Mesangial cell (primary cell): ENCODE measurements around a stretch of chr20.

DNA sequence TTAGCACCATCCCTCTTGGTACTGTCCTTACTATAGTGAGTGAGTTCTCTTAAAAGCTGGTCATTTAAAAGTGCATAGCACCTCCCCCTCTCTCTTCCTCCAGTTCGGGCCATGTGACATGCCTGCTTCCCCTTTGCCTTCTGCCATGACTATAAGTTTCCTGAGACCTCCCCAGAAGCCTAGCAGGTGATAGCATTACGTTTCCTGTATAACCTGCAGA lies 476.1 kb downstream of the PTPRT start:
- RAMPAGE, long total RNA, result no peak

DNA sequence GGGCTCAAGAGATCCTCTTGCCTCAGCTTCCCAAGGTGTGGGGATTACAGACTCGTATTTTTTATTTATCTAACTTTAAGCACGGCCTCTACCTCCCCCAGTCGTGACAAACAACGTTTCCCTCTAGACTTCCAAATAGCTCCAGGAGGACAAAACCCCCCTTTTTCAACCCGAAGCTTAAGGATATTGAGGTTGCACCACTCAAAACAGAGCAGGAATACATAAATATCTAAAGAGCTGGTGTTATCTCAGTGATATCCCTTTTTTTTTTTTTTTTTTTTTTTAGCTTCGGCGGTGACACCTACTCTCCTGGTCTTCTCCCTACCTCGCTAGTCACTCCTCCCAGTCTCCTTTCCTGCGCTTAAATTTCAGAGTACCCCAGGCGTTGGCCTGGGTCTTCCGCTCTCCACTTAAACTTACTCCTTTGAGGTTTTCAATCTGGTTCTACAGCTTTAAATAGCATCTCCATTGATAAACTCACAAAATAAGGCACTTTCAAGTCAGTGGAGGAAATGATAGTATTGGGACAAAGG lies 1.0 kb upstream of the SRSF6 start:
- RAMPAGE, long total RNA, result no peak

DNA sequence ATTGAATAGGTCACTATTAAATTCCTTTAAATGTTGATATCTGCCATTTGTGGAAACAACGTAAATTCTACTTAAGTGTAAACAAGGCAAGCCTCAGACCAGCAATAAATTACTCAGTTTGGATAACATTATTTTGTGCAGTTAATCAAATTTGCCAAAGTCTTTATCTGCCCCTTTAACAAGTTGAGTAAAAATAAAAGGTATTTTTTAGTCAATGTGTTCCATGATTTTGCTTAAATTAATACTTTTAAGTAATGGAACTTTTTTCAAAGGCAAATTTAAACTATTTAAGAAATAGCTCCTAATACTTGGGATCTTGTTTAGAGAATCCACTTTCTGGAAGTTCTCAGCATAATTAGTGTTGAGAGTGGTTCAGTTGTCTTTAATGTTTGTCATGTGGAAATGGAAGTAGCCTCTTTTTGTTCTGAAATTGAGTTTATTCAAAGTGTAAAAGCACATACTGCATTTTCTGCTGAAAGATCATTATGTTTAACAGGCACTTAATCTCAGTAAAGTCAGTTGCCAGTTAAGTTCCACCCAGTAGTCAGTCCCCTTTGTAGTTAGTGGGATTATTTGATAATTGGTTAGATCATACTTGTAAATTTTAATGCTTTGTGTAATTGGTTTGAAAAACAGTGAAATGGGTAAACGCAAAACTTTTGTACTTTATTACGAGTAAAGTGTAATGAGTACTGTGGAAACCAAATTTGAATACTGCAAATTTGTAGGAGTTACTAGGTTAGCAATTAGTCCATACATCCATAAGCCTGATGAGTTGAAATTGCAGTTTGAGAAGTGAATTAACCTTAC lies 4.1 kb downstream of the SRSF6 start:
- RAMPAGE, long total RNA, result no peak

DNA sequence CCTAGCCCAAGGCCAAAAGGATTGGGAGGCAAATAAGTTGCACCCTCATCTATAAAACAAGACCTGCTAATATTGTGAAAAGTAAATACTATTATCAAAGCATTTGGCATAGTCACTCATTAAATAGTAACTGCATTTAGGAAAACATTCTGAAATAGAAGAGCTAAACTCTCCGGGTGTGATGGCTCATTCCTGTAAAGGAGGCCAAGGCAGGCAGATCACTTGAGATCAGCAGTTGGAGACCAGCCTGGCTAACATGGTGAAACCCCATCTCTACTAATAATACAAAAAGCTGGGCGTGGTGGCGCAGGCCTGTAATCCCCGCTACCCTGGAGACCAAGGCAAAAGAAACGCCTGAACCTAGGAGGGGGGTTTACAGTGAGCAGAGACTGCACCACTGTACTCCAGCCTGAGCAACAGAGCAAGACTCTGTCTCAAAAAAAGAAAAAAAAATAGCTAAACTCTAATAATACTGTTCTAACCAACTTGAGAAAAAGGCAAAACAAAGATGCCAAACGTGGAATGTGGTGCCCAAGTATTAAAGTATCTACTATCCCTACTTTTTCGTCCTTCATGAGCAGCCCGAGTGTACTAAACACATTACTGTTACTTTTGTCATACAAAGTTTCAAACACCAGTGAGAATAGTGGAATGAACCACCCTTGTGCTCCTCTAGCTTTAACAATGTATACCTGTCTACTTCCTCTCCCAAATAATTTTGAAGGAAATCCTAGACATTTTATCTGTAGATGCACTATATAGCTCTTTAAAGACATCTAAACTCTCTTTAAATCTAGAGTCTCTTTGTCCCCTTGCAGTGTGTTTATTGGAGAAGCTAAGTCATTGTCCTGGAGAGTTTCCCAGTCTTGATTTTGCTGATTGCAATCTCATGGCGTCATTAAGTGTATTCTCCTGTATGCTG lies 8.5 kb downstream of the SRSF6 start:
- RAMPAGE, long total RNA, result no peak

GRCh38 chr20:43508574-43509275 lies 1.2 kb downstream of the L3MBTL1 start:
- RAMPAGE, long total RNA, result no peak

GRCh38 chr20:43513822-43514086 lies 6.3 kb downstream of the L3MBTL1 start:
- RAMPAGE, long total RNA, result no peak

DNA sequence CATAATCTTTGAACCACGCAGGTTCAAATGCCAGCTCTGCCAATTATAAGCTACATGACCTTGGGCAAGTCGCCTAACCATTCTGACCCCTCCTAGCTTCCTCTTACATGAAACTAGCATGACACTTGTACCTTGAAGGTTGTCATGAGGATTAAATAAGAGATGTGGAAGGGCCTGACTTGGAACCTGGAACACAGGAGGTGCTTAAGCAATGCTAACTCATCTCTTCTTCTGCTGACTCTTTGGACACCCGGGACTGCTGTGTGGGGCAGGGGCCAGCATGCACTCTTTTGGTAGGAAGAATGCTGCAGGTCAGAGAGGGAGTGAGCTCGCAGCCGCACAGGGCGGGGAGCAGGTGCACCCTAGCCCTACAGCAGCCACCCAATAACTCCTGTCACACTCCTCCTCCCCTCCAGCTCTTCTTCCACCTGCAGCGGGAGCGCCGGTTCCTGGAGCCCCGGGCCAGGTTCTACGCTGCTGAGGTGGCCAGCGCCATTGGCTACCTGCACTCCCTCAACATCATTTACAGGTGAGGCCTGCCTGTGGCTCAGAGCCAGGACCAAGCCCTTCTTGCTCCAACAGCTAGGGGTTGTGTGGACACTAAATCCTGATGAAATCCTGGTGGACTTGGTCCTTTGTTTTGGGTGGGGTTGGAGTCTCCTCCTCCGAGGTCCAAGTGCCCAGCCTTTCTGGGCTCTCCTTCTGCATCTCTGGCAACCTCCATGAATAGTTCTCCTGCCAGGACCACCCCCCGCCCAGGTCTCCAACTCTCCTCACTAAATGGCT lies 11.6 kb downstream of the SGK2 start:
- RAMPAGE, long total RNA, result no peak

GRCh38 chr20:43849758-43850449 lies 64.7 kb upstream of the TOX2 start:
- RAMPAGE, long total RNA, result no peak

- RAMPAGE, long total RNA, result no peak
These were observed 124.1 kb downstream of the TOX2 start for GRCh38 chr20:44038850-44039108.

DNA sequence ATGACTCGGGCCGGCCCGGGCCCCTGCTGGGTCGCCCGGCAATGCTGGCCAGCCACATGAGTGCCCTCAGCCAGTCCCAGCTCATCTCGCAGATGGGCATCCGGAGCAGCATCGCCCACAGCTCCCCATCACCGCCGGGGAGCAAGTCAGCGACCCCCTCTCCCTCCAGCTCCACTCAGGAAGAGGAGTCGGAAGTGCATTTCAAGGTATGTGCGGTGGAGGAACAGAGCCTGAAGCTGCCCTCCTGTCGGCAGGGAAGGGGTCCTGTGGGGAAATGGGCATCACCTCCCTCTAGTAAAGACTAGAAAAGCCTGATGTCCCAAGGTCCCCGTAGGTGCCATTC lies 135.7 kb downstream of the JPH2 start:
- RAMPAGE, long total RNA, result no peak

- RAMPAGE, long total RNA, result no peak
These were observed 112.5 kb downstream of the JPH2 start for GRCh38 chr20:44074193-44075213.

DNA sequence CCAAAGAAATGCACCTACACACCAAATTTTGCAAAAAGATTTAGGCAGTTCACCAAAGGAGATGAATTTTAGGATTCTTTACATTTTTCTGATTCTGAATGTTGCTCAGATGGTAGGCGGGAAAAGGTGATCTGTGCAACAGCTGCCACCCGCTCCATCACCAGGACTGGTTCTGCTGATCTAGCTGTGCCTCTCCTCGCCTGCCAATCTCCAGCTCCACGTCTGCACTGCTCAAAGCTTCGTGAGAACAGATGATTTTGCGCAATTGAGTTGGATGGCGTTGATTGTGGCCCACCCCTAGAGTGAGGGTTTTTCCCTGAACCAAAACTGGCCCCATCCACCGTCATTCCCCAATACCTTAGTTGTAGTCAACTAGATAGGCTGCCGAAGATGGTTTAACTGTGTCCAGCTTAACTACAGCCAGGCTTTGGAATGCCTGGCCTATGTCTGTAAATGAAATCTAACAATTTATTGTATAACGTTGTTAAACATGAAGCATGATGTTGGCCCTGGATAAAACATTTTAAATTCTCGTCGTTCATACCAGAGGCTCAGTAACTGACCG lies 1.1 kb upstream of the OSER1 start:
- RAMPAGE, long total RNA, result no peak

DNA sequence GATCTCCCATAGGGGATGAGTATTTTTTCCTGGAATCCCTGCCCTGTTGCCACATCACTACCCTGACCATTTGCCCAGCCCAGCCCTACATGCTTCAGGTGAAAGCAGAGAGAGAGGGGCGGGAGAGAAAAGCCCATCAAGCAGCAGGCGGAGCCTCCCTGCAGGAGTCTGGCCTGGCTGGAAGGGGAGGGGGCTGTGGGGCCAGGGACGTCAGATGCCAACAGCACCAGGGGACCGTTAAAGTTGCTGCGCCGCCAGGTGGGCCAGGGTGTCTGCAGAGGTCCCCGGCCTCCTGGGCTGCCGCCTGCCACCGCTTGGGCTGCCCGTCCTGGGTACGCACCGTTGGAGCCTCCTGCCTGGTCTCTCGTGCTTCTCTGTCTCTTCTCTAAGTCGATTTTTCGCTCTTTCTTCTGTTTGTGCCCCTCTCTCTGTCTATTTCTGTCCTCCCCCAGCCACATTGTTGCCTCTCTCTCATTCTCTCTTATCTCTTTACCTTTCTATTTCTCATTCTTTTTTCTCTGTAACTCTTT lies 694 bp upstream of the R3HDML start:
- RAMPAGE, long total RNA, result no peak

GRCh38 chr20:44392989-44393571 lies 37.6 kb downstream of the HNF4A start:
- RAMPAGE, long total RNA, result no peak

DNA sequence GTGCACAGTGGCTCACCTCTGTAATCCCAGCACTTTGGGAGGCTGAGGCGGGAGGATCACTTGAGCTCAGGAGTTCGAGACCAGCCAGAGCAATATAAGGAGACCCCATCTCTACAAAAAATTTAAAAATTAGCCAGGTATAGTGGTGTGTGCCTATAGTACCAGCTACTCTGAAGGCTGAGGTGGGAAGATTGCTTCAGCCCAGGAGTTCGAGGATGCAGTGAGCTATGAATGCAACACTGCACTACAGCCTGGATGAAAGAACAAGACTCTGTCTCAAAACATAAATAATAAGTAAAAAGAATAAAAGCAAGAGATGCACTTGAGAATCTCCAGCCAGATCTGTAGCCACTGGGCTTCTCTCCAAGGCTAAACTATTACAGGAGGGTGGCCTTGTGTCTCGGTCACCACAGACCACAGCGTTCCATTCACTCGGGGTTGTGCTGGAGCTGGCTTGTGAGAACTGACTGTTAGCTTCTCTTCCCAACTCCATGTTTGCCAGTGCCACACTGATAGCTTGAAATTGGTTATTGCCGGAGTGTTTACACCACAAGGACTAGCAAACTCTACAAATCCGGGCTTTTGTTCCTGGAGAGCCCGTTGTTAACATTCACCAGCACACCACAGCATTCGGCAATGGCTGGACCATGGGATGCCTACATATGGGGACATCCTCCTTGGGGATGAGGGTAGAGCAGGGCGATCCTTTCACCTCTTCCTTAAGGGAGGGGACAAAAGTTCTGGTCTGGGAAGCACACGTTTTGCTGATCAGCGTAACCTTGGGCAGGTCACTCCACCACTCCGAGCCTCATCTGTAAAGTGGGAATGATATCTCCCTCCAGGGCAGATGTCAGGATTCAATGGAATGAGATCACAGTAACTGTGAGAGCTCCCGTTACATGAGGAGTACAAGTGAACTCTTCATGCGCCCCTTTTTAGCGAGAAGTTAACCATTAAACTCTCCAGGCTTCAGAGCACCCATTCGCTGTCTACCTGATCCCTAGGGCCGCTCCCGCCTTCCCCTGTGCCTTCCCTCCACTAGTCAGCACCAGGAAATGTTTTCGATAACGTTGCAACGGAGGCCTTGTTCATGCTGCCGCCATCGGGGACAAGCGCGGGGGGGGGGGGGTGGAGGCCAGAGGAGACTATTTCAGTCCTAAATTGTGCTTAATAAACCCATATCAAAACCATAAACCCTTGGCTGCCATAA lies 41.9 kb upstream of the TTPAL start:
- RAMPAGE, long total RNA, result no peak

DNA sequence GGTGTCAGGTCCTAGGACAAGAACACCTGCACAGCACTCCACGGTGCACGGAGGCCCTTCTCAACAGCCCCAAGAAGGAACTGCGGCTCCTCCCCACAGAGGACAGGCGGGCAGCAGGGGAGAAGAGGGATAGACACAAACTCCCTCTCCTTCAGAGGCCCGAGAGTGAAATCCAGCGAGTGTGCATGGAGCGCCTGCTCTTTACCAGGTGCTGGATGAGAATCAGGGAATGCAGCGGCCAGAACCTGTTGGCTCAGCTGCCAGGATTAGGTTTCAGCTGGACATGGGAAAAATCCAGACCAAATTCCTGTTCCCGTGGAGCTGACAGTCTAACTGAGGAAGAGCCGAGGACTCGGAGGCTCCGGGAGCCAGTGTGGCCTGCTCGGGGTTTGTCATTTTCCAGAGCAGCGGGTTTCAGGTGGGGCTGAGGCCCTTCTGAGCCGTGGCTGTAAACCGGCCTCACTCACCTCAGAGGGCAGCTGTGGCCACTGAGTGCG lies 27.1 kb downstream of the PKIG start:
- RAMPAGE, long total RNA, result no peak

DNA sequence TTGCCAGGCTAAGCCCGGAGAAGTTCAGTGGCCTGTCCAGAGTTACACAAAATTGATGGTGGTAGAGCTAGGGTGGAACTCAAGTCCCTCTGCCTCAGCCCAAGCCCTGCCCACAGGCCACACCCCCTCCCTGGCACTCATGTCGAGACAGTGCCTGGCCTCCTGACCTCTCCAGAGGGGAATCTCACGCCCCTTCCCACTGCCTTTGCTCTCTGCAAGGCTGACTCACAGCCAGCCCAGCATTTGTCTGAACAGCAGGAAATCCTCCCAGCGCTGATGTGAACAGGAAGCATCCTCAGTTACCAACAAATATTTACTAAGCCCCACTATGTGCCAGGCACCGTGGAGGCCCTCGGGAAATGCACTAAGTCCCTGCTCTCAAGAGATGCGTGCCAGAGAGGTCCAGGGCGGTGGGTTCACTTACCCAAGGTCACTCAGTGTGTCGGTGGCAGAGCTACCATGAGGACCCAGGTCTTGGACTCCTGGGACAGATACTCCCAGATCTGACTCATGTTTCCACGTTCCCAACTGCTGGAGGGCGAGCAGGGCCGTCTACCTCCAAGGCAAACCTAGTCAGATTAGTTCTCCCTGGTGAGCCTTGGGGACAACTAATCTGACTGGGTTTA lies 7.9 kb downstream of the ADA start:
- RAMPAGE, long total RNA, result no peak

DNA sequence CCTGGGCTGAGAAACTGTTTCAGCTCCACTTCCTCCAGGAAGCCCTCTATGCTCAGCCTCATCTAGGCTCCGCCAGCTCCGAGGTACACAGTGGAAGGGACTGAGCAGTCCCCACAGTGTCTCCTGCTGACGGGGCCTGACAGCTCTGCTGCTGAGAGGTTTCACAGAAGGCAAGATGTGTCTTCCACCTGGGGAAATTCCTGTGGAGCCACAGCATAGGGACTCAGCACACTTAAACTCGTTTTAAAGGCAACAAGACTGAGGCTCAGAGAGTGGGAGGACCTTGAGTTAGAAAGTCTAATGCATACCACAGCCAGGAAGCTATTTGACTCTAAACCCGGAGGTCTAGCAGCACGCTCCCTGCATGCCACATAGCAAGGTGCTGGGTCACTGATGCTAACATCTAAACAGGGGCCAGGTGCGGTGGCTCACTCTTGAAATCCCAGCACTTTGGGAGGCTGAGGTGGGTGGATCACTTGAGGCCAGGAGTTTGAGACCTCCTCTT lies 6.8 kb downstream of the ADA start:
- RAMPAGE, long total RNA, result no peak

DNA sequence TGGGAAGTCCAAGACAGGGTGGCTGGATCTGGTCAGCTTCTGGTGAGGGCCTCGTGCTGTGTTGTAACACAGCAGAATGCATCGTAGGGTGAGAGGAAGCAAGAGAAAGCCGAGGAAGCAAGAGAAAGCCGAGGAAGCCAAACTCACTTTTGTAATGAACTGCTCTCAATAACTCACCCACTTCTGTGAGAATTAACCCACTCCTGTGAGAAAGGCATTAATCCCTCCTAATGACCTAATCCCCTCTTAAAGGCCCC lies 9.3 kb upstream of the ADA start:
- RAMPAGE, long total RNA, result no peak

GRCh38 chr20:44714048-44714402 lies 1.1 kb upstream of the CCN5 start:
- RAMPAGE, long total RNA, result no peak